SK-N-DZ (cell line): ENCODE measurements around the gene CRYGN.

GRCh38 chr7:151439803-151440725 lies at the start of gene CRYGN:
Gene CRYGN (minus strand): TSS chr7:151440141.
RAMPAGE:
- cytosol, long total RNA, result no peak
- nucleus, long total RNA, result no peak

DNA sequence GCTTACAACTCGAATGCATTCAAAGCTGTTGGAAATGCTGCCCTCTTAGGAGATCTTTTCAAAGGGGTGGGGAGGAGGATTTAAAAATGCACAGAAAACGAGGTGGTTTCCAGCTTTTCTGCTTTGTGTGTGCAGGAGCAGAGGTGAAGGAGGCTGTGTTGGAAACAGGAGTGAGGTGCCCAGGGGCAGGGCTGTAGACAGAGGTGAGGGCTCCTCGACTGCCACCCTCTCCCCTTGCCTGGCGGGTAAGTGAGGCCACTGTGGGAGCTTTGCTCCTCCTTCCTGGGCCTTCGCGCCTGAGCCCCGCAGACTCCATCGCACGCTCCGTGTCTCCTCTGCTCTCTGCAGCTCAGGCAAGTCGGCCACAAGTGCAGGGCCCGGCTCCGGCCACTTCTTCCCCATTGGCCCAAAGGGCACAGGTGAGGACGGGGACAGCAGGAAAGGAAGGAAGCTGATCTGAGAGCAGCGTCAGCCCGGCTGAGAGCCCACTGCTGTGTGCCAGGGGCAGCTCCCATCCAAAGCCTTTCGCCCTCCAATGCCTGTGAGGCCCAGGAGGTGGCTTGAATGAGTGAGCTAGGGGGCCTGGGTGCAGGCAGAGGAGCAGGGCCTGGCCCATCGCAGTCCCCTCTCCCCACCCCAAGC lies 33.6 kb upstream of the RHEB start:
RAMPAGE:
- cytosol, long total RNA, result no peak
- nucleus, long total RNA, result no peak

GRCh38 chr7:151566926-151567266 lies 47.2 kb upstream of the RHEB start:
RAMPAGE:
- cytosol, long total RNA, result no peak
- nucleus, long total RNA, result no peak

RAMPAGE:
- cytosol, long total RNA, result no peak
- nucleus, long total RNA, result no peak
Observed at GRCh38 chr7:151586504-151586813, 66.8 kb upstream of the RHEB start.

DNA sequence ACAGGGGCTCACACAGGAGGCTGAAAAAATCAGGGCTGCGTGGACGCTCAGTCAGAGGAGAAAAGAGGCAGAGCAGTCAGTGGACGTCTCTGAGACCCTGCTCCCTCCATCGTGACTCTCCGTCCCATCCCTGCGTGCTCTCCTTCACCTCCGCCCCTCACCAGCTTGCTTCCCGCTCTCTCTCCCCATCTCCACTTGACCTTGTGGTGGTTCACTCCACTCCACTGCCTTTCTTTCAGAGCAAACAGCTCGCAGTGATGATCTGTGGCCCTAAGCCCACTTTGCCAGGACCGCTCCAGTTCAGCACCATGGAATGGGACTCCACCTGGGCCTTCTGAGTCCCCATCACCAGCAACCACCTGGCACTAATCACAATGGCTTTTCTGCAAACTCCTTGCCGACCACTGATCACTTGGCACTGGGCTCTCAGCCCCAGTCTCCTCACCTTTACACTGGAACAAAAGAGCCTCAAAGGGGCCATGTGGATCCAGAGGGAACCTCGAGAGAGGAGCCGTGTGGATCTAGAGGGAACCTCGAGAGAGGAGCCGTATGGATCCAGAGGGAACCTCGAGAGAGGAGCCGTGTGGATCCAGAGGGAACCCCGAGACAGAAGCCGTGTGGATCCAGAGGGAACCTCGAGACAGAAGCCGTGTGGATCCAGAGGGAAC lies 94.9 kb upstream of the RHEB start:
RAMPAGE:
- cytosol, long total RNA, result no peak
- nucleus, long total RNA, result no peak

DNA sequence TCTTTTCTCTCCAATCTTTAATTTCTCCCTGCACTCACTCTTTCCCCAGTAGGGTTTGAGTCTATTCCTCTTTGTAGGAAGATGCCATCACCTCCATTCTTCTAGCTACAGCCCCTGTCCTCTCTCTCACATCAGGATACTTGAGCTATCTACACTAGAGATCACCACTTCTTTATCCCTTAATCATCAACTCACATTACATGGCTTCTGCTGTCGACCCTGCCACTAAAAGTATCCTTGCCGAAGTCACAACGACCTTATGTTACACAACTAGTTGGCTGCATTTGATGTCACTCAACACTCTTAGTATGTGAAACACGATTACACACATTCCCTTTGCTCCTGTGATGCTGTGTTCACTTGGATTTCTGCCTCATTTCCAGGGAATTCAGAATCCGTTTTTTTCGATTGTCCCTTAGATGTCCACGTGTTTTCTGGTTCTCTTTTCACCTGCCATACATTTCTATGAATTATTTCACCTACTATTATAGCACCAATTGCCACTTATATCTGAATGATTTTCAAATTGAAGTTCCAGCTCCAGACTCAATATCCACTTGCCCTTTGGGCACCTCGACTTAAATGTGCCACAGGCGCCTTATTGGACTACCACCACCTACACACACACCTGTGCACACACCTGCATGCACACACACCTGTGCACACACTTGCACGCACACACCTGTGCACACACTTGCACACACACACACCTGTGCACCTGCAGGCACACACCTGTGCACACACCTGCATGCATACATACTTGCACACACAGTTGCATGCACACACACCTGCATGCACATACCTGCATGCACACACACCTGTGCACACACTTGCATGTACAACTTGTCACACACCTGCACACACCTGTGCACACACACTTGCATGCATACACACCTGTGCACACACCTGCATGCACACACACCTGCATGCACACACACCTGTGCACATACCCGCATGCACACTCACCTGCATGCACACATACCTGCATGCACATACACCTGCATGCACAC lies 149.7 kb upstream of the RHEB start:
RAMPAGE:
- cytosol, long total RNA, result no peak
- nucleus, long total RNA, result no peak

DNA sequence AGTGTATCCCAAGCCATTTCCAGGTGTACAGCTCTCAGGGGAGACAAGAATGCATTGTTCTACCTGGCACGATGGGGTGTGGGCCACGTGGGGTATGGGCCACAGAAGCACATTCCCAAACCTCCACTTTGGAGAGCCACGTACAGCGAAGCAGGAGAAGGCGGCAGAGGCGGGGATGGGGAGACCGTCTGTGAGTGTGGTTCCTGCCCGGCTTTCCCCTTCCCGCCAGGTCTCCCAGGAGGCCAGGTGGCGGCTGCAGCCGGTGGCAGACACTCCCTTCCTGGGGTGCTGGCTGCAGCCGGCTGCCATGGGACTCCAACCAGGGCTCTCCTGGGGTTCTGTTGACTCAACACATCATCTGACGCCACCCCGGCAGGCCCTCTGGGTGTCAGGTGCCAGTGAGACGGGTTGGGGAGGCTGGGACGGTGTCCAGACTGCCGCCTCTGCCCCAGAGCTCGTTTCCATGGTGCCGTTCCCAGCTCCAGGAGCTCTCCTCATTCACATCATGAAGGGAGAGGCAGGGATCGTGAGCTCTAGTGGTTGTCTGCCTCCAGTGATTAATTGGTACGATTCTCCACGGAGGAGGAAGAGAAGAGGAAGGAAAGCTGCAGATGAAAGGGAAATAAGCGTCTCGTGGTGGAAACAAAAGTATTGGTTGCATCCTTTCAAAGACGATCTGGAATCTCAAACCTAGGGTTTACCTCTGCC lies 169.9 kb upstream of the RHEB start:
RAMPAGE:
- cytosol, long total RNA, result no peak
- nucleus, long total RNA, result no peak

DNA sequence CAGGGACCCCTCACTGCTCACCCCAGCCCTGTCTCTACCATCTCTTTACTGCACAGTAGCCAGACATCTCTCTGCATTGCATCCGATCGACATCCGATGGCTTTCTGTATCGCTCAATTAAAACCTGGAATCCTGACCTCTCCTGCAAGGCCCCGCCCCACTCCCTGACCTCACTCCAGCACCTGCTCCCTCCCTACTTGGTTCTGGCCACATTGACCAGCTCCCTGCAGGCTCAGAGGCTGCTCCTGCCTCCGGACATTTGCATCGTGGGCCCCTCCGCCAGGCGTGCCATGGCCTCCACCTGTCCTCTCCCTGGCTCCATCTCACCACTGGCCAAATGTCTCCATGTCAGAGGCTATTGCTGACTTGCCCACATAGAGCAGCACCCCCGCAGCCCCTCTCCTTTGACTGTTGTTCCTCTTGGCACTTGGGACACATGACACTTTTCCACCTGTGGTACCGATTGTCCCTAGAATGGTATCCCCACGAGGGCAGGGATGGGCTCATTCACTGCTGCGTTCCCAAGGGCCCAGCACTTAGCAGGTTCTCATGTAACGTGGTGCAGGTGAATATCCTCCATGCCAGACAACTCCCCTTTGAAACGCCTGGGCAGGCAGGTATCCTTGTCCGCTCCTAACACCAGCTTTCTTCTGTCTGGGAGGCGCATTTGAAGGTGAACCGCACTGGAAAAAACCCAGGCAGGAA lies 117.8 kb downstream of the PRKAG2 start:
RAMPAGE:
- cytosol, long total RNA, result no peak
- nucleus, long total RNA, result no peak

DNA sequence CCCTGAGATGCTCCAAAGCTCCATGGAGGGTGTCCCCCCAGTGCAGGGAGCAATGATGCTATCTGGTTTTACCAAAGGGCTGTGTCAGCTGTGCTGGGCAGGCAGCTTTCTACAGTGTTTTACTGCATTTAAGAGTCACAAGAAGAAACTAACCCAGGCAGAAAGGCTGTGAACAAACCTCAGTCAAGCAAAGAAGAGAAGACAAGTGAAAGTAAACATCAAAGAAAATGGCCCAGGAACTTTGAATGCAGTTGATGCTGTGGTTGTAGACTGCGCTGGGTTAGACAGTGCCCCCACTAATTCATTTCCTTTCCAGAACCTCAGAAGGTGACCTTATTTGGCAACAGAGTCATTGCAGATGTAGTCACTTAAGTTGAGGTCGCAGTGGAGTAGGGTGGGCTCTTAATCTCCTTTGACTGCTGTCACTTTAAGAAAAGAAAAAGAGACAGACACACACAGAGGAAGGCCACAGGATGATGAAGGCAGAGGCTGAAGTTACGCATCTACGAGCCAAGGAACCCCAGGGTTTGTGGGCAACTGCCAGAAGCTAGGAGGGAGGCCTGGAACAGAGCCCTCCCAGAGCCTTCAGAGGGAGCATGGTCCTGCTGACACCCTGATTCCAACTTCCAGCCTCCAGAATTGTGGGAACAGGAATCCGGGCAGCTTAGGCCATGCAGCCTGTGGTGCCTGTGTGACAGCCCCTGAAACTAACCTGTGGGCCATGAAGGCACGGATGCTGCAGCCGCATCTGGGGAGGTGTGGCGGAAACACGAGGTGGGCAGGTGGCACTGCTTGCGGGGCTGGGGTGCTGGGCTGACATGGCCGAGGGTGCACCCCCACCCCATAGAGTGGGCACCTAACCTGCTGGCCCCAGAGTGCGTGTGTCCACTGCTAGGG lies 107.7 kb downstream of the PRKAG2 start:
RAMPAGE:
- cytosol, long total RNA, result no peak
- nucleus, long total RNA, result no peak

DNA sequence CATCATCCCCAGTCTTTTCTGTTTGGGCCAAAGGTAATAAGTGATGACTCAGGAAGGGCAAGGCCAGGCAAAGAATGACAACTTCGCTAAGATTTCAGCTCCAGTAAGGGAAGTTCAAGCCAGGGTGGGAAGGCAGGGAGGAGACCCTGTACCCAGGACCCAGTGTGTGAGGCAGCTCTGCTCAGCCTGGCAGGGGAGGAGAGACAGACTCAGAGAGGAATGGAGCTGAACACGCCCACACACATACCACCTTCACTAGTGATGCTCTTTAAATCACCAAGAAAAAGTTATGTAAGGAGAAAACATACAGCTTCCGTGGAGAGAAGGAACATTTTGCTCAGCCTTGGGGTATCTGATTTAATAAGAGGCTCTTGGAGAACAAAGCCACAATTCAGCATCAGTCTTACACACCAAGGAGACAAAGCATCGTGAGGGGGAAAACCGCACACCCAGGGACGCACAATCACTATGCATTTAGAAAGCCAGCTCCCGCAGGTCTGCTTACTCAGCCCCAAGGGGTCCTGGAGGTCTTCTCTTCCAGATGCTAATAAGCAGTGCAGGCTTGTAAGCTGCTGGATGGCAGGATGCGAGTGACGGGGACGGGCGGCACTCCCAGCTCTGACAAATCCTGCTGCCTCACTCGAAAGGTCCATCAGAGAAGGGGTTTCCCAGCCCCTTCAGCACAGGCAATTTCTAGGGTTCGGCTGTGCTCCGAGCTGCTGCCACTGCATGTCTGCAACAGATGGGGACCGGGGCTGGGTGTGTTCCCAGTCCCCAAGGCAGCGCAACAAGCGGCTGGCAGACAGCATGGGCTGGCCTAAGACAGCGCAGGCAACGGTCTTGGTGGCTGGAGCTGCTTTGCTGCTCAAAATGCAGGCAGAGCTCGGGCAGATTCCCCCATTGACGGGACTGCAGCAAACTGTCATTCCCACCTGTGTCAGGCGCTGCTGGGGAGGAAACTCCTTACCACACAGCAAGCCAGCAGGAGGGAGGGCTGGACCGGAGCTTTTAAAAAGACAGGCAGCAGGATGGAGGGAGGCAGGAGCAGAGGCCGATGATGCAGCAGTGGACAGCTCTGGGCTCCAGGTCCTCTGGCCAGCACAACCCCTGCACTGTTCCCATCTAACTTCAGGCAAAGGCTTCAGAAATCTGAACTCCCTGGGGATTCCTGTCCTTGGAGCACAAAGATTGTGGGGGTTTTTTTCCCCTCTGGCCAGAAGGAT lies 62.6 kb downstream of the PRKAG2 start:
RAMPAGE:
- cytosol, long total RNA, result no peak
- nucleus, long total RNA, result no peak

GRCh38 chr7:151824256-151824955 lies 52.5 kb downstream of the PRKAG2 start:
RAMPAGE:
- cytosol, long total RNA, result no peak
- nucleus, long total RNA, result no peak

DNA sequence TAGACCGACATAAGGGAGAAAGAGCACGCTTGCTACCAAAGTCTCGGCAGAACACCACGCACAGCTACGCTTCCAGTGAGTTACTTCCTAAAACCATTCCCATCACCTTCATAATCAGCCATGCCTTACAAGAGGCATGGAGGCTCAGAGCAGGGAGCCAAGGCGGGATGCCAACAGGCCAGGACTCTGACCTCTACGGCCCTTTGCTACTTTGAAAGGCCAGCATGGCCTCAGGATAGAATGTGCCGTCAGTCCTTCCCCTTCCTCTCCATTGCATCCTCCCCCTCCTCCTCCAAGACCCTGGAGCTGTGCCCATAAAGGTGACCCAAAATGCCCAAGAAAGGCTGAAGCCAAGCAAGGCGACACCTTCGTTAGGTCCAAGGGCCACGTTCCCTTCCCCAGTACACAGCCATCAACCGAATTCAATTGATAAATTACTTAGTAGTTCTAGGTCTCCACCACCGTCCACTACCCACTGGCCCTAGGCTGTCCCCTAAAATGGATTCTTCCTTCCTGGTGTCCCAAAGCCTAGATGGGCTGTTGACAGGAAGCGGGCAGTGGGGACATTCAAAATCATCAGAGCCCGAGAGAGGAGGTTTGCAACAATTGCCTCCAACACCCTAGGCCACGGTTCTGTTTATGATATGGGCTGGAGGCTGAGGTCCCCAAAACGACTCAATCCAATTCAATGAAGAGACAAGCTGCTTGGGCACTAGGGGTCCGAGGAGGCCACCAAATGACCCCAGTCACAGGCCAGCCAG lies 5.5 kb downstream of the PRKAG2 start:
RAMPAGE:
- cytosol, long total RNA, result no peak
- nucleus, long total RNA, result no peak

DNA sequence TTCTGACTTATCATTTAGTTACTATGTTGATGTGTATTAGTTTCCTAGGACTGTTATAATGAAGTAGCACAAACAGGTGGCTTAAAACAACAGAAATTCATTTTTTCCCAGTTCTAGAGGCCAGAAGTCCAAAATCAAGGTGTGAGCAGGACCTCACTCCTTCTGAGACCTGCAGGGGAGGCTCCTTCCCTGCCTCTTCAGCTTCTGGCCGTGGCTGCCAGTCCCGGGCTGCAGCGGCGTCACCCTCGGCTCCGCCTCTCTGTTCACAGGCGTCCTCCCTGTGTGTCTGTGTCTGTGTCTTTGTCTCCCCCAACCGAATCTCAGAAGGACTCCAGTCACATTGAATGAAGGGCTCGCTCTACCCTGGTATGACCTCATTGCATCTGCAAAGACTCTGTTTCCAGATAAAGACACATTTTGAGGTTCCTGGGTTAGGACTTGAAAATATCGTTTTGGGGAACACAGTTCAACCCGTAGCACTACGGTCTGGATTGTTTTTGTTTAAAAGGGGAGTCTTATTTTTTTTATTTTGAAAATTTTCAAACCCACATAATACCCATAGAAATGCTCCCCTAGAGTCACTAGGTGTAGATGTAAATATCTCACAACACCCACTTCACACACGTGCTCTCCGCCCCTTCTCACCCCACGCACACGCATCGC lies 33.1 kb upstream of the GALNT11 start:
RAMPAGE:
- cytosol, long total RNA, result no peak
- nucleus, long total RNA, result no peak

DNA sequence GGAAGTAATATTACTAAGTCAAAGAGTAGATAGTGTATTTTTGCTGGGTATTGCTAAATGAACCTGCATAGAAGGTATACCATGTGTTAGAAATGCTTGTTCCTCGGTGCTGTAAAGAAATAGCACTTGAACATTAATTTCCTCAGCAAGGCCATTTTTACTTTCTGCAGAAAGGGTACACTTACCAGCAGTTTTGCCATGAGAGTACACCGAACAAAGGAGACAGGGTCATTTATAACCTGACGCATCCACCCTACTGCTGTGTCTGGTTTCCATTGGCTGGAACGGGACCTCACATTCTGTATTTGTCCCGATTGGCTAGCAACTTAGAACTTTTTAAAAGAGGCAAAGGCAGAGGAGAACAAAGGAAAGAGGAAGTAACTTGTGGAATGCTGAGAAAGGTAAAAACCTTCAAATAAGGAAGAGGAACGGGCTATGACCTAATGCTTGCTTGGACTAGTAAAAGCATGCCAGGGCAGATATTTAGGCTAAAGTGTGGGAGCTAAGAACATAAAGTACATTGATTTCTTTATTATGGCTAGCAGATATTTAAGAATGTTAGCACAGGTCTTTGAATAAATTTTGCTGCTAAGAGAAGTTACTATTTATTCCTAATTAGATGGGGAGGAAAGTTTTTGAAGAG lies 56.8 kb downstream of the GALNT11 start:
RAMPAGE:
- cytosol, long total RNA, result no peak
- nucleus, long total RNA, result no peak

RAMPAGE:
- cytosol, long total RNA, result no peak
- nucleus, long total RNA, result no peak
Observed at GRCh38 chr7:152130753-152131609, 105.5 kb downstream of the GALNT11 start.

RAMPAGE:
- cytosol, long total RNA, result no peak
- nucleus, long total RNA, result no peak
Observed at GRCh38 chr7:152292748-152293473, 142.9 kb downstream of the KMT2C start.

DNA sequence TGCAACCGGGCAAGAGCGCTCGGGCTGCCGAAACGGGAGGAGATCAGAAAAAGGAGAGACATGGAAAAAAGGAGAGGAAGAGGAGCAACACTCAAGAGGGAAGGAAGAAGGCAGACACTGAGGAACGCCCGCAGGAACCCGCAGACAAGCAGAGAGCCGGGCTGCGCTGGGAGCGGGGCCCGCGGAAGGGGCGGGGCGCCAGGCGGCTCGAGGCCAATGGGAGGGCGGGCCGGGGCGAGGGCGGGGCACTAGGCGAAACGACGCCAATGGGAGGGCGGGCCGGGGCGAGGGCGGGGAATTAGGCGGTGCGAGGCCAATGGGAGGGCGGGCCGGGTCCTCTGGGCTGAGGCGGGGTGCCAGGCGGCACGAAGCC lies 27.7 kb upstream of the KMT2C start:
RAMPAGE:
- cytosol, long total RNA, result no peak
- nucleus, long total RNA, result no peak

DNA sequence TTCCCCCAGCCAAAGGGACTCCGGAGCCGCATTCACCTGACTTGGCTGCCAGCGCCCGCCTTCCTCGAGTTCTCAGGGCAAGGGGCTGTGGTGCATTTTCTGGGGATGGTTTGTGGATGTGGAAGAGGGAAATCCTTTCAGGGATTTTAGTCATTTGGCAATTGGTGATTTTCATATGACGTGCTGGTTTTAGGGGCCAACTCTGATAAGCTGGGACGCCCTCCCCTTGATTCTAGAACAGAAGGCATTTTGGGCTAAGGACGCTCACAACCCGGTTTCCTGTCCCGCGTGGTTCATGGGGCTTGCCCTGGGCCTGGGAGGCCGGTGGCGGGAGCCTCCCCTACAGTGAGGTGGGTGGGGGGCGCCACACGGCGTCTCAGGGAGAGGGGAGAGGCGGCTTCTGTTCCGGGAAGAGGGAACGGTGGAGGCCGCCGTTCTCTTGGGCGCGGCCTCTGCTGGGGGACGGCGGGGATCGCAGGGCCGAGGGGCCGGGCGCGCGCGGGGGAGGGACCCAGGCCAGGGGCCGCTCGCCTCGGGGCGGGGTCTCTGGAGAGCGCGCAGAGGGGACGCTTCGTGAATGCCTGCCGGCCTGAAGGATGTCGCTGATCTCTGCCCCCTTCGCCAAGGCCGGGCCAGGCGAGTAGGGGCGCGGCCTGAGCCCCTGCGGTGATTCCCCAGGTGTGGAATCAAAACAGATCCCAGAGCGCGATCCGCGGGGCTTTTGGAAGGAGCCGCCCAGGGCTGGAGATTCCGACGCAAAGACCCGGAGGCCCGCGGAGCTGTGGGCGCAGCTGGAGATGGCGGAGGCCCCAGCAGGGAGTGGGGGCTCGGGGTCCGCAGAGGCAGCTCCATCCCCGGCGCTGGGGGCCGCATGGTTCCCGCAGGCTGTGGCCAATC lies 165.7 kb downstream of the ACTR3B start:
RAMPAGE:
- cytosol, long total RNA, result no peak
- nucleus, long total RNA, result no peak

DNA sequence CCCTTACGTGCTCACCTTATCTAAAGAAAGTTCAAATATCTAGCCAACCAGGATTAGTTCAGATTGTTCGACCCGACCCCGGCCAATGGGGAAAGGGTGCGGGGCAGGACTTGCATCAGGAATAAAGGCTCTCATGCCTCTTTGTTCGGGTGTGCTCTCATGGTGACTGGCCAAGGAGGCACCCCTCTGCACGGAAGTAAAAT lies 230.5 kb downstream of the ACTR3B start:
RAMPAGE:
- cytosol, long total RNA, result no peak
- nucleus, long total RNA, result no peak

DNA sequence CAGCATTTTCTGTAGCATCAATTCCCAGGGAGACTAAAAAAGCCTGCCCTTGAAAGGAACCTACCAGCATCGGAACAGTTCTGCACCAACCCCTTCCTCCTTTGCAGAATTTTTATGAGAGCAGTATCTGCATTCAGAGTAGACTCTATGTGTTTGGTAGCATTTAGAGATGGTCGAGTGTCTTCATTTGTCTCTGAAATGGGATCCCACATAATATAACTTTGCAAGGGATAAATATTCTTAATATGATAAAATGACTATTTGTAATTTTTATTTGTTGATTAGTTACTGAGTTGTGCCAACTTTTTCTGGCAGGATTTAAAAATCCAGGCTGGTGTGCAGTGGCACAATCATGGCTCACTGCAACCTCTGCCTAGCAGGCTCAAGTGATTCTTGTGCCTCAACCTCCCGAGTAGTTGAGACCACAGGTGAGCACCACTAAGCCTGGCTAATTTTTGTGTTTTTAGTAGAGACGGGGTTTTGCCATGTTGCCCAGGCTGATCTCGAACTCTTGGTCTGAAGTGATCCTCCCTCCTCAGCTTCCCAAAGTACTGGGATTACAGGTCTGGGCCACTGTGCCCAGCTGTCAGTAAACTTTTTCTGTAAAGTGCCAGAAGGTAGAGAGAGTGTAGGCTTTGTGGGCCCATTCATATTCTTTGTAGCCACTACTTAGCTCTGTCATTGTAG lies 645.2 kb upstream of the DPP6 start:
RAMPAGE:
- cytosol, long total RNA, result no peak
- nucleus, long total RNA, result no peak